Calu3 (cell line): ENCODE data around the gene PANK4.

GRCh38 chr1:2253297-2253785 lies 25.2 kb downstream of the SKI start:
- PRO-cap, result no peak

DNA sequence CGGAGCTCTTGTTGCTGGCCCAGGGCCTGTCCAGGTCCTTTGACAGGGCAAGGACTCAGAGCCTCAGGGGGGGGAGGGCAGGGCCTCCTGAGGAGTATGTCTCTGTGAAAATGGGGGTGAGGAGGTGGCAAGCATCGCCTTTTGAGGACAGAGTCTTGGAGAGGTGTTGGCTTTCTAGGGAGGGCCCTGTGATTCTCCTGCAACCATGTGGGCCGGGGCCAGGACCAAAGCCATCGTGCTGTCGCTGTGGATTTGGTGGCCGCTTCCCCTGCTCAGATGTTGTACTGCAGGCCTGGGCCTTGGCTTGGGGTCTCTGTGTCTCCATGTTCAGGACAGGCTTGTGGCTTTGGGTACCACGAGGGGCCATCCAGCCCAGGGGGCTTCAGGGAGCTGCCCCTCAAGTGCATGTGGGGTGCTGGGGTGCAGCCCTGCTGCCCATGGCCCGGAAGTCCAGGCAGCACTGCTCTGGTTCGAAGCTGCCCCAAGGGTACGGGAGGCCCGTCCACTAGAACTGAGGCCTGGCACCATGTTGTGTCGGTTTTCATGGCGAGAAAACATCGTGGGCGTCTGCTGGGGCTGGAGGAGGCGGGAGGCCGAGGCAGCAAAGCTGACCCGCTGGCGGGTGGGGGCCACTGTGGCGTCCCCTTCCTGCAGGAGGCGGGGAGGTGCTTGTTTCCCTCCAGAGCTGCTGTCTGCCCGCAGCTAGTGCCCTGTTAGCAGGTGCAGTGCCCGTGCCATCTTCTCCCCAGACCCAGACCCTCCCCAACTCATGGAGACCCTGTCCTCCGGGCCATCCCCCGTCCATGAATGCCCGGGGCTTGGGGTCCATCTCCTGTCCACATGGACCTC lies 55.4 kb downstream of the SKI start:
- PRO-cap, result no peak

GRCh38 chr1:2289178-2289919 lies 61.2 kb downstream of the SKI start:
- PRO-cap, result no peak

DNA sequence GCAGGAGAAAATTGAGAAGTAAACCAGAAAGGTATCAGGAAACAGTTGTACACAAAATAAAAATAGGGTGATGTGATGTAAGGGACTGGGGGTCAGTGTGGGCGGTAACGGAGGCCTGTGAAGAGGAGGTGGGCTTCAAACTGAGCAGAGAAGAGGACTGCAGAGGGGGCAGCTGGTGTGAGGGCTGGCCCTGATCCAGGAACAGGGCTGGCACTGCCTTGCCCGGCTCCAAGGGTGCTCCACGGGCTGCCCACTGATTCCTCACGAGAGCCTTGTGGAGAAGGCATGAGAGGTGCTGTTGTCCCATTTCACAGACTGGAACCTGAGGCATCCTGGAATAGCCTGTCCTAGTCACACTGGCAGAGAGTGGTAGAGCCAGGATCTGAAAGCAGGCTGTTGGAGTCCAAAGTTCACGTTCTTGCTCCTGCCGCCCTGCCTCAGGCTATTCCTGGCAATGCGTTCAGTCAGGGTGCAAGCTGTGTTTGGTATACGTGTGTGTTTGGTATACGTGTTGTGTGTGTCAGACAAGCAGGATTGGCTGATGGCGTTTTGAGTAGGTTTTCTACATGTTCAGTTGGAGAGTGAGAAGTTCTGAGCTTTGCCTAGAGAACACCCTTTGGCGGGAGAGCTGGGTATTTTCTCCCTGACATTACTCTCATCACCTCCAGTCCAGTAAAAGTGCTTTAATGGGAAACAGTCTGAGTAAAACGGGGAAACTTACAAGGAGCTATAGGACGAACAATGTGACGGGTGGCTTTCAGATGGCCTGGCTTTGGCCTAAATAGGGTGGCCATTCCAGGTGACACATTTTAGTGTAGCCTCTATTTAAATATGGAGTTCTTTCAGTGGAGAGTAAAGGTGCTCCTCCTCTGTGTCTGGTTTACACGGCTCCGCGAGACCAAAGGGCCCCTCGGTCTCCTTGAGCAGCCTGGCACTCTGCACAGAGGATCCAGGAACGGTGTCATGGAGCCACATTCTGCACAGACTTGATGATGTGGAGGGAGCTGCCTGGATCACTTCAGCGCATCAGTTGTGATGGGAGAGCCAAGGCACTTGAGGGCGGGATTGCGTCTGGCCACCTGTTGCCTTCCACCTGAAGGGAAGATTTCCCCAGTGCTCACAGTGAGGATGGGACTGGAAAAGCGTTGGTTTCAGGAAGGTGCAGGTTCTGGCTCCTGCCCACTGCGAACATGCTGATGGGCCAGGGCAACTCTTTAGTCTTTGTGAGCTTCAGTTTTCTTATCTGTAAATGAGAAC lies 2.1 kb downstream of the RER1 start:
- PRO-cap, result no peak

- PRO-cap, result no peak
Observed at GRCh38 chr1:2395676-2396476, 4.2 kb downstream of the RER1 start.

DNA sequence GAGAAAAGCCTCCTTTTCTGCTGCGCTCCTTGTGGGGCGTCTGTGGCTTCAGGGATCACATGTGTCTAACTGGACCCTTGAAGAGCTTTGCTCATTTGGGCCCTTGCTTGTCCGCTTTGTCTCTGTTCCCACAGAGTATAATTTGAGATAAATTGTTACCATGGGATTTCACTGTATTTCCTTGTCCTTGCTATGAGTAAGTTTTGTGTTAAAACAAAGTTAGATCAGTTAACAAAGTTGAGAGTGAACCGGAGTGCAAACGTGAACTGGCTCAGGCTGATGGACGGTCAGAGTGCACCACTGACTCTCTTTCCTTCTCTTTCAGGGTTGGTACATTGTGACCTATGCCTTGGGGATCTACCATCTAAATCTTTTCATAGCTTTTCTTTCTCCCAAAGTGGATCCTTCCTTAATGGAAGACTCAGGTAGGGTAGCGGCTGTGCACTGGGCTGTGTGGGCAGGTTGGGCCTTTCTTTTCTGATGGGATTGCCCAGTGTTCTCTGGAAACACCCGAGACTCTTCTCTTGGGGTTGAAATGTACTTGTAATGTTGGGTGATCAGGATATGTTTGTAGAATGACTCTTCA lies 7.5 kb downstream of the RER1 start:
- PRO-cap, result no peak

- PRO-cap, result no peak
Observed at GRCh38 chr1:2477925-2478652, 2.0 kb downstream of the PLCH2 start.

DNA sequence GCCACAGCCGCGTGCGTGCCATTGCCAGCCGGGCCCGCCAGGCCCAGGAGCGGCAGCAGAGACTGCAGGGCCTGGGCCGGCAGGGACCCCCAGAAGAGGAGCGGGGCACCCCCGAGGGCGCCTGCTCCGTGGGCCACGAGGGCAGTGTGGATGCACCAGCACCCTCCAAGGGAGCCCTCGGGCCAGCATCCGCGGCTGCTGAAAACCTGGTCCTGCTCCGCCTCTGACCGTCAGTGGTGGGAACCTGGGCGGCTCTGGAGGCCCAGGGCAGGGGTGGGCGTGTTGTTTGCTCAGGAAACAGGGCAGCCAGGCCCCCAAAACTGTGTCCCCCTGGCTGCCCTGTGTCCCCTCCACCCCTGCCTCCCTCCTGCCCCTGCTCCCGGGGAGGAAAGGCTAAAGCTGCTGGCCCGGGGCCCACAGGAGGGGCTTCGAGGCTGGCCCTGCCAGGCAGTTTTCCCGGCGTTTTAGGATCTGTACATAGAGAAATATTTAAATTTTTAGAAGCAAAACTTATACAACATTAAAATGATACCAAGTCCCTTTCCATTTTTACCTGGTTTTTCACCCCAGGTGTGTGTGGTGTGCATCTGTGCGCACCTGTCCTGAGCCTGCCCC lies 21.3 kb downstream of the PANK4 start:
- PRO-cap, result no peak

DNA sequence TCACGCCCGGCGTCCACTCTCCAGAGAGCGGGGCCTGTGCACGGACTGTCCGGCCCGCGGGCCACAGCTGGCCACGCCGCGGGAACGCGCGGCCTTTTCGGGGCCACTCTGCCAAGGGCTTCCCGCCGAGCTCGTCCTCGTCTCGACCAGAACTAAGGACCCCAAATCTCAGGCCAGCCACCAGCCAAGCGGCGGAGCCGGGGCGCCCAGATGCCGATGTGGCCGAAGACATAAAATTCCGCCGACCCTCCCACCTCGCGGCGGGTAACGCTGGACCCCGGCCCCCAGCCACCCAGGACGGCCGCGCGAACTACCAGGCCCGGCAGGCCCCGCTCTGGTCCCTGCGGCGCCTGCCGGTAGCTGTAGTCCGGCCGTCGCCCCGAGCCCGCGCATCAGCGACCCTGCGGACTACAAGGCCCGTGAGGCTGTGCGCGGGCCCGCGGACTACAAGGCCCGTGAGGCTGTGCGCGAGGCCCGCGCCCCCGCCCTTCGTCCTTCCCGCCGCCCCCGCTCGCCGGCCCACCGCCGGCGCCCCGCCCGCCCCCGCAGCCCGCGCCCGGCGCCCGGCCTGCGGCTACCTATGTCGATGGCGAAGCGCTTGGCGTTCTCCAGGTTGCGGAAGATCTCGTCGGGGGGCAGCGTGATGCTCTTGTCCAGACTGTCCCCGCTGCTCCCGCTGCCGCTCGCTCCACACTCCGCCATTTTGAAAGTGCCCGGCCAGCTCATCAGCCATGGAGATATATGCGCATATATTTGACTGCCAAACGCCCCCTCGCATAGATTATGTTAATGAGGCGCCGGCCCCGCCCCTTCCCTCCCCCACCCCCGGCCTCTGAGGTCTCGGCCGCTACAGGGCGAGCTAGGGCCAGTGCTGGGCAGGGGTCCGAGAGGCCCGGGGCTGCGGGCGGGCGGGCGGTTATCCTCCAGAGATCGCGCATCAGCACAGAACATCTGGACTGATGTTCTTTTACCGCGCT lies at the start of gene PANK4:
Gene PANK4, minus strand, starts transcription at position 711 of the 977 bp plus-strand sequence.
- PRO-cap, result bidirectional peak, plus-strand start at position 485 of the sequence, minus-strand start at position 312 of the sequence; bidirectional peak, plus-strand start at position 813 of the sequence, minus-strand start at position 711 of the sequence

- PRO-cap, result no peak
Observed at GRCh38 chr1:2527098-2527375, 641 bp upstream of the PANK4 start.

DNA sequence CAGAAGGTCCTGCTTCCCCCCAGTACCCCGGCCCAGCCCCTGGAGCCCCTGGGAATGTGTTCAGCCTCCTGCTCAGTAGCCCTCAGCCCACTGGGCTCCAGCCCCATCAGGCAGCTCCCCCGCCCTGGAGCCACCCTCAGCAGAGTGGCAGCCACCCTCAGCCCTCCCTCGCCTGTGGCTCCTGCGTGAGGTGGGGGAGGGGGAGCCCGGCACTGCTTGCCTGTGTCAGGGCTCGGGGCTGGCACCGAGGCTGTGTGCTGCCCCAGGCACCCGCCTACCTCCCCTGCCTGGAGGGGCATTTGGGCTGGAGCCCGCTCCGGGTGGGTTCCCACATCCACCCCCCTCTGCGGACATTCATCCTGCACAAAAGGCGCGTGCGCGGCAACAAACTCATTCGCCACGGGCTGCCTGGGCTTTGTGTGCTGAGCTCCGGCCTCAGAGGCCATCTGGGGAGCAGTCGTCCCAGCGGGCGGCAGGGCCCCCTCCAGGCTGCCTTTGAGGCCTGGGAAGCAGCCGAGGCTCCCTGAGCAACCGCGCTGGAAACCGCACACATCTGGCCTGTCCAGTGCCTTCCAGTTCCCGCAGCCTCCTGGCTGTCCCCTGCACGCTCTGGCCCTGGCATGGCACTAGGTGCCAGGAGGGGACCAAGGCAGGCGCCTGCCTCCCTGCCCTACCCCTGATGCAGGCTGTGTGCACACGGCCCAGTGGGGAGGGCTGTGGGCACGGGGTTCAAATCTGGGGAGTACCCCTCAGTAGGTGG lies 12.5 kb upstream of the TNFRSF14 start:
- PRO-cap, result no peak

DNA sequence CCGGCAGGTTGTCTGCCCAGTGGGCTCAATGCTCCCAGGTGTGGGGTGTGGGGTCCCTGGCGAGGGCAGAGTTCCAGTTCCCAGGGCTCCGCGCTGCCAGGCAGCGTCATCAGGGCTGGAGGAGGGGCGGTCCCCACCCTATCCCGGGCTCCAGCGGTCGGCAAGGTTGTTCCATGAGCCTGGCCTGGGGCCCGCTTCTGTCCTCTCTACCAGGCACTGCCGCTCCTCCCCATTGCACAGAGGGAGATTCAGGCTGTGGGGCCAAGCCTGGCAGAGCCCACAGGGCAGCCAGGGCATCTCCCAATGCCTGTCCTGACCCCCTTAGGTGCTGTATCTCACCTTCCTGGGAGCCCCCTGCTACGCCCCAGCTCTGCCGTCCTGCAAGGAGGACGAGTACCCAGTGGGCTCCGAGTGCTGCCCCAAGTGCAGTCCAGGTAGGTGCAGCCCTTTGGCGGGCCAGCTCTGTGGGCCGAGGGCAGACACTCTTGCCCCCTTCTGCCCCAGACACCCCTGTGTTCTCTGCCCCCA lies 1.3 kb downstream of the TNFRSF14 start:
- PRO-cap, result no peak

DNA sequence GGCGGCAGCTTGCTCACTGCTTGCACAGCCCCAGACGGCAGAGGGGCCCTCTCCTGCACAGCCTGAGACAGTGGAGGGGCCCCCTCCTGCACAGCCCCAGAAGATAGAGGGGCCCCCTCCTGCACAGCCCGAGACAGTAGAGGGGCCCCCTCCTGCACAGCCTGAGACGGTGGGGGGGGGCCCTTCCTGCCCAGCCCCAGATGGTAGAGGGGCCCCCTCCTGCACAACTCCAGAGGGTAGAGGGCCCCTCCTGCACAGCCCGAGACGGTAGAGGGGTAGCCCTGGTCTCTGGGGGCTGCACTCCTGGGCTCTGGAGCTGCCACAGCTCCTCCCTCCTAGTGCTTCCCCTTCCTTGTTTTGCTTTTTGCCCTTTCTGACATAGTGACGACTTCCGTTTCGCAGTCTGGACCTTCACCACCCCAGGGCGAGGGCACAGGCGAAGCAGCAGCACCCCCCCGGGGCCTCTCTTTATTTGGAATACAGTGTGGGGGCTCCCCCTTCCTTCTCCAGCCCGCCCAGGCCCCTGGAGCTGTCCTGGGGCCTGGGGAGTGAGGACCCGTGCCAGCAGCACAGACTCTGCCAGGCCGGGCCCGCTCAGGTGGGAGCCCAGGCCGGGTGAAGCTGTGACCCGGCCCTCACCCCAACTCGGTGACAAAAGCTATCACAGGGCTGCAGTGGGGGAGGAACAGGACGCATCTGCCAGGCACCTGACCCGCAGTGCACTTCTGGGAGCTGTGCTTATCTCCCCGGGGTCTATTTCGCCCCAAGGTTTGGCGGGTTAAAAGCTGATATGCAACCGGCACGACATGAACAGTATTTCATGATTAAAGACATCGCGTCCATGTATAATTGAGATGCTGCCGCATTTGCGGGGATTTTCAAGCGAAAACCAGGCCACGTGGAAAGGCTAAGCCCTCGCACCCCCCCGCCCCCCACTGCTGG lies 1.1 kb upstream of the PRXL2B start:
- PRO-cap, result bidirectional peak, plus-strand start at position 417 of the sequence, minus-strand start at position 337 of the sequence

DNA sequence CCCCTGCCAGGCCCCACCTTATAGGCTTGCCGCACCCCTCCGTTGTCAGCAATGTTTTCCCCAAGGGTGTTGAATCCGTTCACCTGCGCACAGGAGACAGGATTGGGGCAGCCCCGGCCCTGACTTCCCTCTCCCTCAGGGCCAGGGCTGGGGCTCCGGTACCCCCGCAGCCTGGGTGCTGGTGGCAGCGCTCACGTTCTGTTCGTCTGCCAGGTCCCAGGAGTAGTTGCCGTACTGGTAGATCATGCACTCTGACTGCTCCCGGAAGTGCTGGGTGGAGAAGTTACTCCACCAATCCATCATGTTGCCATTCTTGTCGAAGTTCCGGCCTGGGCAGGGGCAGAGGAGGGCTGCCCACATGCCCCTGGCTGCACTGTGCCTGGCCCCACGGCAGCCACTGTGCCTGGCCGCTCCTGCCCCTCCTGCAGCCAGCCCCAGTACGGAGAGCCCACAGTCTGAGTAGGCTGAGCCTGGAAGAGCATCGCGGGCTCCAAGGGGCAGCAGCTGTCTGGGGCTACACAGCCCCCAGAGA lies 6.1 kb downstream of the PRXL2B start:
- PRO-cap, result bidirectional peak, plus-strand start at position 310 of the sequence, minus-strand start at position 253 of the sequence

GRCh38 chr1:2984957-2985718 lies 36.1 kb upstream of the ACTRT2 start:
- PRO-cap, result no peak

DNA sequence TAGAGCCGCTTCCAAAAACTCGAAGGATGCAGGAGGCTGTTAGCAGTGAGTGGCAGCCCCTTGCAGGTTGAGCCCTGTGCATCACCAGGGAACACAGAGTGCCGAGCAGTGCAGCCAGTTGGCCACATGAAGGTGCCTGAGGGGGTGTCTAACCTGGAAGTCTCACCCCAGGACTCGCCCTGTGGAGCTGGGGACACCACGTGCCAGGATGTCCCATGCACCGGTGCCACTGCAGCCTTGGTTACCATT lies 17.0 kb upstream of the ACTRT2 start:
- PRO-cap, result no peak

DNA sequence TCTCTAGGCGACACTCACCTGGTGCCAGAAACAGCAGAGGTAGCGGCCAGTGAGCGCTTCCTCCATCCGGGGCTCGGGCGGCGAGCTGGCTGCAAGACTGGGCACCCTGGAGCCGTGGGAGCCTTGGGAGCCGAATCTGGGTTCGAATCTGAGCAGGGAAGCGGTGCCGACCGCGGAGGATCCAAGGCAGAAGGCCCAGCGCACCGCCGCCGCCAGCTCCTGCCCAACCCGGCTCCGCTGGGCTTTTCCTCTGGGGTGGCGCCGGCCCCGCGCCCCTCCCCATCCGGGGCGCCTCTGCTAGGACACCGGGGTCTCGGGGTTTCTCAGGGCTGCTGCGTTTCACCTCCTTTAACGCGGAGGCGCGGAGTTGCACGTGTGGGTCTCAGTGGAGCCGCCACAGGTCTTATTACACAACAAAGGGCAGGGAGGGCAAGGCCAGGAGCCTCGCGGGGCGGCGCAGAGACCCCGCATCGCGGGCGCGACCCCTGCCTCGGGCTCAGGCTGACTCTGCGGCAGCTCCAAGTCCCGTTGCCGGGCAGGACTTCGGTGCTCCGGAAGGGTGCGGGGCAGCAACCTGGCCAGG lies 1.6 kb upstream of the PRDM16 start:
- PRO-cap, result no peak

- PRO-cap, result unidirectional peak, minus-strand start at chr1:3070211
Observed at GRCh38 chr1:3069951-3070794, 1.2 kb downstream of the PRDM16 start.

- PRO-cap, result no peak
Observed at GRCh38 chr1:3070795-3071265, 1.8 kb downstream of the PRDM16 start.

DNA sequence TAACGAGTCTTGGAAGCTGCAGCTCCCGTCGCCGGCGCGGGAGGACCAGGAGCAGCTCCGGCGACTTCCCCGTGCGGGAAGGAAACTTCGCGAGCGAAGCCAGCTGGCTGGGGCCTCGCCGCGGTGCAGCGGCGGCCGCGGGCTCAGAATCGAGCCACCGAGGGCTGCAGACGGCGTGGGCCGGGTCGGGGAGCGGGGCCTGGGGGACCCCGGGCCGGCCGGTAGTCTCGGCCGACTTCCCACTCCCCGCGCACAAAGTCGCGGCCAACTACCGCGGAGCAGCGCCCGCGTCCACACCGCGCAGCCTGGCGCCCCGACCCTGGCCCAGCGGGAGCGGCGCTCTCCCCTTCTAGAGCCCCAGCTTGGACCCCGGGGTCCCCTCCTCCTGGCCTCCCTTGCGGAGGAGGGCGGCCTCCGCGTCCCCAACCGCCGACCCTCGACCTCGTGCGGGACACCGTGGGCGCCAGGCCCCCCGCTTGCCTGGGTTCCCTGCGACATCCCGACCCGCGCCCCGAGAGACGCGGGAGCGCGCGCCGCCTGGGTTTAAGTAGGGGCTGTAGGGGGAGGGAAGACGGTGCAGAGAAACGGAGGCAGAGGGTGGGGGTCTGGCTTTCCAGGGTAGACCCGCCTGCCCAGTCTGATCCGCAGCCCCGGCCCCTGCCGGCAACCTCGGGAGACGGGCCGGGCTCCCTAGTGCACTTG lies 4.6 kb downstream of the PRDM16 start:
- PRO-cap, result no peak